Endometrial microvascular endothelial cells (primary cell): ENCODE data around the genes UNC45B, AP2B1, CCL23 and CCL3L3.

- RAMPAGE, long total RNA: no peak
Observed at GRCh38 chr17:34989219-34989840, 9.0 kb downstream of the LIG3 start.

DNA sequence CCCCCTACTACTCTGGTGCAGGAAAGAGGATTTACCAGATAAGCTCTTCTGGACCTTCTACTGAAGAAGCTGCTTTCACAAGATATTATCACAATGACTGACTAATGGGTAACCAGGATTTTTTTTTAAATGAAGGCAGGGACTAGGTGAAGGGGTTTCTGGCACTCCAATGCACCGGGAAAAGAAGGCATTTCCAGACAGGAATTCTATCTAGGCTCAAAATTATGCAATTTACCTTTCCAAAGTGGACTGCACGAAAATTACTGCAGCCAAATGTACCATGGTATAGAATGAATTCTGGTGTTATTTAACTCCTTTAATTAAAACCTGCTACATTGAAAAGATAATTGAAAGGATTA is 16.5 kb downstream of the RFFL start:
- RAMPAGE, long total RNA: no peak

GRCh38 chr17:35089608-35090154 is 26.2 kb upstream of the RFFL start:
- RAMPAGE, long total RNA: no peak

GRCh38 chr17:35147103-35148145 is at the start of gene UNC45B:
Gene UNC45B (plus strand): TSS chr17:35147817.
- RAMPAGE, long total RNA: no peak

- RAMPAGE, long total RNA: no peak
Observed at GRCh38 chr17:35161200-35161845, 13.7 kb downstream of the UNC45B start.

DNA sequence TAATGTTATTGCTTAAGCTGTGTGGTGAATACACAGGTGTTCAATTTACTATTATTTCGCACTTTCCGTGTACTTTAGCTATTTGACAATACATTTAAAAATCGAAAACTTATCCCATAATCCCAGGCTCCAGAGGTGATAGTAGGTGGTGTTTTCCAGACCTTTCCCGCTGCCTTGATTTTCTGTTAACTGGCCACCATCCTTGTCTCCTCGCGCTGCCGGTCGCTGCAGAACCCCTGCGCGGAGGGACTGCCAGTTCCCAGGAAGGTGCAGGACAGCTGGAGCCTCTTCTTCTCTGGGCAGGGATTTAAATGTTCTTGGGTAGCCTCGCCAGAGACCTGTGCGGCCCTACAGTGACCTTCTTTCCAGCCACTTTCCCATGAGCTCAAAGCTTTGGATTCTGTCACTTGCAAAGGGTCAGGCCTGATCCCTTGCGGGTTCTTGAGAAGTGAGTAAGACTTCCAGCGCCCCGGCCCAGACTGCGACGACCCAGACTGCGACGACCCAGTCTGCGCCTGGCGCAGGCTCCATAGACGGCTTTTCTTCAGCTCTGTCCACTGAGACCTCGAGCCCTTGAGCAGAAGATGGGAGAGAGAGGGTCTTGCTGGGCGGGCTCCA is 1.4 kb upstream of the SLFN5 start:
- RAMPAGE, long total RNA: no peak

DNA sequence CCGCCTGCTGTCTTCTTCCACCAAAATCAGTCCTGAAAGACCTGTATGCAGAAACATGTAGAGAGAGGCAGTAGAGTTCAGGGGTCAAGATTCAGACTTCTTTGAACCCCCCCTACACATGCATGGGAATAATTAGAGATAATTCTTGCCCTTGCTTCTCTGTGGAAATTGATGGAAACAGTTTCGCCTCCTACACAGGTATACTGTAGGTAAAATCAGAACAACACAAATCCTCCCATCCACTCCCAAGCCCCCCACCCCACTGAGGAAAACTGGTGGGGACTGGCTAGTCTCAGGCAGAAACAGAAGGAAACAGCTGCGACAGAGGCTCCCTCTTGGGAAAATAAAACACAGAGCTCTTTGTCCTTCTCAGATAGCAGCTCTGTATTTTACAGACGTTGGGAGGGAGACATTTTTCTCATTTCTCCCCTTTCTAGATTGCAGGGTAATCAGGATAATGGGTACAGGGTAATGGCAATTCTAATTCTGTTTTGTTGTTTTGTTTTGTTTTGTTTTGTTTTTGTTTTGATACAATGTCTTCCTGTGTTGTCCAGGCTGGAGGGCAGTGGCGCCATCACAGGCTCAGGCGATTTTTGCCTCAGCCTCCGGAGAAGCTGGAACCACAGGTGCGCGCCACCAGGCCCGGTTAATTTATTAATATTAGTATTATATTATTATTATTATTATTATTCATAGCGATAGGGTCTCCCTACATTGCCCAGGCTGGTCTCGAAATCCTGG is 1.0 kb downstream of the SLFN13 start:
- RAMPAGE, long total RNA: no peak

DNA sequence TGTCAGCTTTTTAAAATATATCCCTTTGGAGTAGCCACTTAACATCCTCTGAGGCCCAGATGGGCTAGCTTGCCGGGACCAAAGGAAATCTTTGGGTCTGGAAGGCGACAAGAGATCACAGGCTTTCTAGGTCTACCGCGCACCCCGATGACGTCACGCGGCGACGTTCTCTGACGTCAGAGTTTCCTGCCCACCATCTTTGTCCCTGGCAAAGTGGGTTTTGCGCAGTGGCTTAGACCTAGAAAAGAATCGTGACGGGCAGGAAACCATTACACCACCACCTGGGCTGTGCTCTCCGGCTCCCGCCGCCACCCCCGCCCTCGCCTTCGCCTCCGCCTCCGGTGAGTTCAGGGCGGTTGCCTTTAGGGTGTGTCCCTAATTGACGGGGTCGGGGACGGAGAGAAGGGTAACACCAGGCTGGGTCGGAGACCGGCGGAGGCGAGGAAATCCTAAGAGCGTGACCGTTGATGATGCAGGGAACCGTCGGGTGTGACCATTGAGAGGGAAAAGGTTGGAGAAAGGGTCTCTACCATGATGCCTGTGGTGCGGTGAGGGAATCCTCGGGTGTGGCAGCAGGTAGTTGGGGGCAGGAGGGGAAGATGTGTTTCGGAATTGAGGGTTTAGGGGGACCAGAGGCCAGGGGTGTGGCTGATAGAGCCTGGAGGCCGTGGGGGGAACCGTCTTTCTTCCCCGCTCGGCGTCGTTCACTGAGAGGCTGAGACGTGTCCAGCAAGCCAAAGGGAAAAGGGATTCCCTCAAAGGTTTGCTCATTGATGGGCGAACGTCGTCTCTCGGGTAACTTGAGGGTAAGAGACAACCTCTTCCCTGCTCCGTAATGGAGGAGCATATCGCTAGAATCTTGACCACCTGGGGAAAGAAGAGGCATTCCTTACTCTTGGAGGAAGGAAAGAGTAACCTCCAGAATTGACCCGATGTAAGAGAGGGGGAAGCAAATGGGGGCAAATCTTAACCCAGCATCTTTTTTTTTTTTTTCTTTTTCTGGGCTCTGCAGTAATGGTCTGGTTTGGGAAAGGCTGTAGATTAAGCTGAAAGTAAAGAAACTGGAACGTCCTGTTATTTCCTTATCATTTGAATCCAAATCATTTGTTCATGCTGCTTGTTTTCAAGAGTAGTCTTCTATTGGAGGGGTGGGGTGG is at the start of gene AP2B1:
Gene AP2B1 (plus strand): TSS at position 235 of the 1,157 bp plus-strand sequence.
- RAMPAGE, long total RNA: start-site peak on the plus strand centred at position 370 of the sequence, 125 bp wide, 396 and 501 reads in 2 replicates

- RAMPAGE, long total RNA: no peak
Observed at GRCh38 chr17:35716909-35717985, 14.2 kb upstream of the RASL10B start.

DNA sequence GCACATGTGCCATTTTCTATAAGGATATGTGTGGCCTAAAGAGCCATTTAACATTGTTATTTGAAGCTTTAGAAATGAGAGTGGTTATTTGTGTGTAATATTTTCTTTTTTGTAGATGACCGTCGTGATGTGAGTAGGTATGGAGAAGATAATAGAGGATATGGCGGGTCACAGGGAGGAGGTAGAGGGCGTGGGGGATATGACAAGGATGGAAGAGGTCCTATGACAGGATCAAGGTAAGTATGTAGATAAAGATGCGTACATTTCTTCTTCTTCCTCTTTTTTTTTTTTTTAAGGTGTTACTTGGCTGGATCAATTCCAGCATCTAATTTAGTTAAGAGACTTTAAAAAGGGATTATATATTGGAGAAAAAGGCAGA is 14.7 kb downstream of the TAF15 start:
- RAMPAGE, long total RNA: no peak

- RAMPAGE, long total RNA: no peak
Observed at GRCh38 chr17:35947095-35947610, 3.6 kb upstream of the LYZL6 start.

GRCh38 chr17:36017697-36018337 is at the start of gene CCL23:
Gene CCL23 (minus strand): TSS chr17:36017972.
- RAMPAGE, long total RNA: no peak

- RAMPAGE, long total RNA: no peak
Observed at GRCh38 chr17:36082269-36083051, 7.5 kb downstream of the CCL3 start.

GRCh38 chr17:36128707-36128906 is 25.0 kb downstream of the CCL4 start:
- RAMPAGE, long total RNA: no peak

GRCh38 chr17:36187814-36188377 is 8.7 kb downstream of the CCL3L3 start:
- RAMPAGE, long total RNA: no peak

GRCh38 chr17:36196696-36197165 is at the start of gene CCL3L3:
Gene CCL3L3 (minus strand): TSS chr17:36196758.
- RAMPAGE, long total RNA: no peak

- RAMPAGE, long total RNA: no peak
Observed at GRCh38 chr17:36213005-36213265, 2.1 kb downstream of the CCL4L2 start.

GRCh38 chr17:36568962-36569236 is 22.8 kb upstream of the DHRS11 start:
- RAMPAGE, long total RNA: no peak

GRCh38 chr17:36599047-36599539 is 2.3 kb upstream of the MRM1 start:
- RAMPAGE, long total RNA: no peak

DNA sequence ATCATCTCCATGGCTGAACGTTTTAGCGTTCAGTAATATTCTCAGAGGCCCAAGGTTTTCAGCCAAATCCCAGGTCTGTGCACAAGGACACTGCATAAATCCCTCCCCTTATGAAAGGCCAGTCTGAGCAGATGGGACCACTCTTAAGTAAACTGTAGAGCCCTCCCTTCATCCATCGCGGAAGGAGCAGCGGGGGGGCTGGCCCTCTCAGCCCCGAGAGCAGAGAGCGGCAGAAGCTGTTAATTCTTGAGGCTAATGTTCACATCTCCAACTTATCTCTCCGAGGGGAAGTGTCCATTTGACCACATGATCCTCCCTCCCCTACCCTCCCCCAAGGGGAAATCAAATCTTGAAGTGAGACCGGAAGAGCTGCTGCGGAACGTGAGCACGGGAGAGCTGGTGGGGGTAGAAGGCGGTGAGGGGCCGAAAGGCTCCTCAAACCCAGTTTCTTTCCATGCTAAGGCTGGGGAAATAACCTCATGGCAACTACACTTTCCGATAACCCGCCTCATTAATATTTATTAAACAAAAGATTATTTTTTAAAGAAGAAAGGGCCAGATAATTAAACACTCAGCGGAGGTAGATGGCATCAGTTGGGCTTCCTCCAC is 9.2 kb upstream of the LHX1 start:
- RAMPAGE, long total RNA: no peak